ENCODE measurements around a stretch of chr20.

DNA sequence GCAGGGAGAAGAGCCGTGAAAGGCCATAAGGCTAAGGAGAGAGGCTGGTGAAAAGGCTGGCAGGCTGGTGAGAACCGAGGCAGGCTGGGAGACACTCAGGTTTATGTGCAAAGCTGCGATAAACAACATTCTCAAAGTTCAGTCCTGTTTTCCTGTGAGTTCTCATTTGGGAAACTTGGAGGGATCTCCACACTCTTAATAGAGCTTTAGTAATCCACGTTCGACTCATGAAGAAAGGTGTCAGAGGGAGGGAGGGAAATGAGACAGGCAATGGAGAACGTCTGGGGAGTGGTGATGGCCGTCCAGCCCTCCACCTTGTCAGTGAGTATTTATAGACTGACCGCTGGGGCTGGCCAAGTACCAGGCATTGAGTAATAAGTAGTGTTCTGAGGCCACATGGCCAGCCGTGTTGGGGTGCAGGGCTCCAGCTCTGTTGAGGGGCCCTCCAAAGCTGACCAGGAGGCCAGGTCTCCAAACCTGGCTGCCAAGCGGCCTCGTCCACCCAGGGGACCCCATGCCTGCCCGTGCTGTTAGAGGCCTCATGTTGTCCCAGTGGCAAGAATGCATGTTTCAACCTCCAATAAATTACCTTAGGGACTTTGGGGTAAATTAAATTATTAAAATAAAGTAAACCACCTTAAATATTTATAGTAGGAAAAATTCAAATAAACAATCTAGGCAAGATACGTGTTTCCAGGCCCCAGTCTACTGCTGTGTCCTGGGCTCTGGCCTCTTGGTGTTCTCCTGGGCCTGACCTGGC is 11.4 kb upstream of the DSN1 start:
- RRBS = no CpG with 5 or more reads among the region's 13 CpGs

DNA sequence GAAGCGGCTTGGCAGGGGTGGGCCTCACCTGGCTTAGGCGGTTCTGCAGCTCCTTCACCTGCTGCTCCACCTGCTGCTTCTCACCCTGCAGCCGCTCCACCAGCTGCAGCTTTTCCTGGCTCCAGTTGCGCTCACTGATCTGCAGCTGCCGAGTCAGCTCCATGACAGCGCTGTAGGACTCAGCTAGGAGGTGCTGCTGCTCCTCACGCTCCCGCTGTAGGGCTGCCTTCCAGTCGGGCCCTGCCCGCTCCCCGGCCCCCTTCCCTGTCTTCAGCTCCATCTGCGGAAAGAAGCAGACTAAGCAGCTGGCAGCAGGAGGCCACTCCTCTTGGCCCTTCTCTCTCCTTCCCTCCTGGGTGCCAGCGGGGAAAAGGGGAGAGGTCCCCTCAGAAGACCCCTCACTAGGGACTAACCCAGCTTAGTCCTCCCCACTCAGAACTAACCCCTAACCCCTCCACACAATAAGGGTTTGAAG is 29.3 kb upstream of the DSN1 start:
- RRBS = no CpG with 5 or more reads among the region's 13 CpGs

DNA sequence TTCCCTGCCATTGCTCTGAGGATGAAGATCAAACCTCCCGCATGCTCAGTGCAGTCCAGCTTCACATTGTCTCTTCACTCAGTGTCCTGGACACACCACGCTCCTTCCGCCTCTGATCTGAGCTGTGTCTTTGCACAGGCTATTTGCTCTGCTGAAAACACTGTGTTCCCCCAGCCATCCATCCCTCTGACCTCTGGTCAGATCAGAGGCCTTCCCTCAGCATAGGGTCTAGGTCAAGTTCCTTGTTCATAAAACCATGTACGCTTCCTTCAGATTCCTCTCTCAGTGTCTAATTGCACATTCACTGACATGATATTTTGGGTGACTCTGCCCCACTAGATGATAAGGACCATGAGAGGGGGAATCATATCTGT is 40.3 kb upstream of the DSN1 start:
- RRBS = no CpG with 5 or more reads among the region's 4 CpGs

GRCh38 chr20:36923694-36924317 is 27.7 kb downstream of the SAMHD1 start:
- RRBS = no CpG with 5 or more reads among the region's 4 CpGs

- RRBS = 2% methylated on average over 10 of the region's 33 CpGs
Measured at GRCh38 chr20:37178755-37179188, 358 bp upstream of the RPN2 start.

DNA sequence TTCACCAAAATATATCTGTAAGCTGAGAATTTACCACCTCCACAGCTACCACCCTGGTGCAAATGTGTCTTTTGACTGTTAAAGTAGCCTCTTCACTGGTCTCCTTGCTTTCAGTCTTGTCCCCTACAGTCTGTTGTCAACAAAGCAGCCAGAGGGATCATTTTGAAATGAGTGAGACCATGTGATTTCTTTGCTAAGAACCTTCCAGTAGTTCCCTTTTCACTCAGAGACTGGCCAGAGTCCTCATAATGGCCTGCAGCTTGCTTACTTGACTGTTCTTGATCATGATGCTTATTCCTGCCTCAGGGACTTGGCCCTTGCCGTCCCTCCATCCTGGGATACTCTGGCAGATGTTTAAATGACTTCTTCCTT is 4.8 kb downstream of the MANBAL start:
- RRBS = no CpG with 5 or more reads among the region's 1 CpG

DNA sequence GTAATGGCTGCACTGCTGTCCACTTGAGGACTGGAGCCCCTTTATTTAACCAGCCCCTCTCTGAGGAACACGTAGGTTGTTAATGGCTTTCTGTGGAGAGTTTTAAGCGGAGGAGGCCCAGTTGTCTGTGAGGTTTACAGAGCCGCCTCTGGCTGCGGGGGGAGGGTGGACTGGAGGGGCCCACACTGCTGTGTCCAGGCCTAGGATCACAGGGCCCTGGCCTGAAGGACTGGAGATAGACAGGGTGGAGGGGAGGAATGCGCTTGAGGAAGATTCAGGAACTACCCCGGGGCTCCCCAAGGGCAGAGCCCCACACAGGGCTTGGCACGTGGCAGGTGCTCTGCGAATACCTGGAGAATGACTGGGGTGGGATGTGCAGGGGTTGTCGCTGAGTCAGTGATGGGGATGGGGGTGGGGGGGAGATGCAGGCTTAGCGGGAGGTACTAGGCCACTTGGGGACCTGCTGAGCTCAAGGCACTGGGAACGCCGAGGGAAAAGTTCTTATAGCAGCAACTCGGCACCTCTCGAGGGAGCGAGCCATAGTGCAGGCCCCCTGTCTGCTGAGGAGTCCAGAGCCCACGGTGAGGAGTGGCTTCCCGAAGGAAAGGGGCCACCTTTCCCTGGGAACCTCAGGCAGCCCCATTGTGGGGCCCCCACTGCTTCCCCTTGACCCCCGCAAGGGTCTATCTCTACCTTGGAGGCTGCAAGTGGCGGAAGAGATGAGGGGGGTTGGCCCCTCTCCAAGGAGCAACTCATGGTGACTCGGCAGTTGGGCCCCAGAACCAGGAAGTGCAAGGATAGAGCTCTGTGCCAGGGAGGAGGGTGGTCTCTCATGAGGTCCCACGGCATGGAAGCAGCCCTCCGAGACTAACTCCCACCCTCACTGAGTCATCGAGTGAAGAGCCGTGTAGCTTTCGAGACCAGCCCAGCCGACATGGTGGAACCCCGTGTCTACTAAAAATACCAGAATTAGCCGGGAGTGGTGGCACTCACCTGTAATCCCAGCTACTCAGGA is 33.0 kb downstream of the SRC start:
- RRBS = no CpG with 5 or more reads among the region's 28 CpGs

DNA sequence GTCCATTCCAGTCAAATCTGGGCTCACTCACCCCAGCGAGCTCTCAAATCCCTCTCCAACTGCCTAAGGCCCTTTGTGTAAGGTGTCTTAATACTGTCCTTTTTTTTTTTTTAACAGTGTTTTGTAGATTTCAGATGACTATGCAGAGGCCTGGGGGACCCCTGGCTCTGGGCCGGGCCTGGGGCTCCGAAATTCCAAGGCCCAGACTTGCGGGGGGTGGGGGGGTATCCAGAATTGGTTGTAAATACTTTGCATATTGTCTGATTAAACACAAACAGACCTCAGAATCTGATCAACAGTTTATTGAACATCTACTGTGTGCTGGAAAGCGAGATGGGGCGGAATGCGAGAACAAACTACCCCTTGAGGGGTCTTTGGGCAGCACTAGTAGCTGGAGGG is 59.2 kb downstream of the SRC start:
- RRBS = no CpG with 5 or more reads among the region's 7 CpGs

- RRBS = no CpG with 5 or more reads among the region's 14 CpGs
Measured at GRCh38 chr20:37412170-37412632, 66.3 kb downstream of the SRC start.

DNA sequence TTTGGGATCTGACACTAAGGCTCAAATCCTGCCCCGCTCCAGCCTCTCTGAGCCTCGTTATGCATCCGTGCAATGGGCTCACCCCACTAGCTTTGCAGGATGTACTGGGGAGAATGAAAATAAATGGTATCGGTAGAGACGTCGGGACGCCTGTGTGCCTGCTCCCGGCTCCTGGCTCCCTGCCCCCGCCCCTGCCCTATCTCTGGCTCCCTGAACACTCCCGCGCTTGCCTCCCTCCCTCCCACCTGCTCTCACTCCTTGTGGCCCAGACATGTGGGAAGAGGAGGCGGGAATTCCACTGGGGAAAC is 13.1 kb downstream of the VSTM2L start:
- RRBS = no CpG with 5 or more reads among the region's 12 CpGs

DNA sequence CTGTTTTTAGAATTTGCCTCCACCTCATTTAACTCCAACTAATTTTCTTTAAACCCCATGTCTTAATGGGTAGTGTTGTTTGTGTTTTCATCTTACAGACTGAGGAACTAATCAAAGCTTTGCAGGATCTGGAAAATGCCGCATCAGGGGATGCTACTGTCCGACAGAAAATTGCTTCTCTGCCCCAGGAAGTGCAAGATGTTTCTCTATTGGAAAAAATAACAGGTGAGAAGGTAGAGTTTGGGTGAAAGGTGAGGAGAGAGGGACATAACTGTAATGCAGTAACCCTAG is 25.7 kb downstream of the RPRD1B start:
- RRBS = no CpG with 5 or more reads among the region's 2 CpGs

- RRBS = no CpG with 5 or more reads among the region's 22 CpGs
Measured at GRCh38 chr20:38084271-38085337, 51.1 kb downstream of the RPRD1B start.

GRCh38 chr20:38095443-38095712 is 61.8 kb downstream of the RPRD1B start:
- RRBS = no CpG with 5 or more reads among the region's 4 CpGs

DNA sequence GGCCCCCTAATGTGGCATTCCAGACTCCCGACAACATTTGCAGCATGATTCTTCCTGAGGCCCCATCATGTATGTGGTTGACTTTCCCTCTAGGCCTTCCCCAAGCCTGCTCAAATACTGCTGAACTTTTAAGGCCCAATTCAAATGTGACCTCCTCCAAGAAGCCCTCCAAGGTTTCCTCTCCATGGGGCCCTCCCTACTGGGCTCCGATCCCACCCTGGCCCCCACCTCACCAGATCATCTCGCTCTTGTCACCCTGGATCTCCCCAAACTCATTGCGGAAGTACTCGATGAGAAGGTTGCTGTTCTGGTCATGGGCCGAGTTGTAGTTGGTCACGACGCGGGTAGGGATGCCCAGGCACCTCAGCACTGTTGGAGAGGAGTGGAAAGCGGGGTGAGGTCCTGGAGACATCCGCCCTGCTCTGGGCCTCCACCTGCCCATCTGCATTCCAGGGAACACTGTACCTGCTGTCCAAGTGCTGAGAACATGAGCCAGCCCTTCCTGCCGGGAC is 23.2 kb downstream of the TGM2 start:
- RRBS = 100% methylated on average over 1 of the region's 12 CpGs

DNA sequence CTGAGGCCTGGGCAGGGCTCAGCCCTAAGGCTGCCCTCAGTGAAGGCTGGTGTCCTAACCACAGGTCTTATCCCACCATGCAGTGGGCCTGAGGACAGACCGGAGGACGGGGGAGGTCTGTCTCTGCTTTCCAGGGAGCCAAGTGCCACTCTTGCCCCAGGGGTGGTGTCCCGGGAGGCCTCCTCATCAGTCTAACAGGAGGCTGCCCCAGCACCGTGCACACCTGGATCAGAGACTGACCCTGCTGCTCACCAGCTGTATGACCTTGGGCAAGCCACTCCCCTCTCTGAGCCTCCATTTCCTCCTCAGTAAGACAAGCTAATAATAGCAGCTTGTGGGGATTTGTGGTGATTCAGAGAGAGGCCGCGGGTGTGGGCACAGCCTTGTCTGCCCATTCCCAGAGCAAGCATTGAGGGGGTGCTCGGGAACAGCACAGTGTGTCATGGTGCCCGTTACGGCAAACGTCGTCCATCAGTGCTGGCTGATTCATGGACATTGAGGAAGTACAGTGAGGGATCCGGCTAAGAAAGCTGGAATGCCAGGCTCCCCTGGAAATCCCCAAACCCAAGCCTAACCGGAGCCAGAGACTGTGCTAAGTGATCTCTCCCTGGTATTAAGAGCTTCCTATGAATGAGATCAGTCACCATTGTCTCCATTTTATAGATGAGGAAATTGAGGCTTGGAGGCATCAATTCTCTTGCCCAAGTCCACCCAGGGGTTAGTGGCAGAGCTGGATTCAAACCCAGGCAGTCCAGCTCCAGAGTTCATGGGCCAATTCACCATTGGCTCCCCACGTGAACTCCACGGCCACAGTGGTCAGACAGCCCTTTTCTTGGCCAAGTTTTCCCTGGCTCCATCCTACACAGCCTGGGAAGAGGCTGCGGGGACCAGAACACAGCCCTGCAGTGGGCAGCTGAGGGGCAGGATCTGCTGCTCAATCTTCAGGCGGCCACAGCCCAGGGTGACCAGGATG is 20.8 kb downstream of the TGM2 start:
- RRBS = 48% methylated on average over 3 of the region's 17 CpGs

- RRBS = no CpG with 5 or more reads among the region's 12 CpGs
Measured at GRCh38 chr20:38166158-38166761, 1.2 kb upstream of the TGM2 start.

DNA sequence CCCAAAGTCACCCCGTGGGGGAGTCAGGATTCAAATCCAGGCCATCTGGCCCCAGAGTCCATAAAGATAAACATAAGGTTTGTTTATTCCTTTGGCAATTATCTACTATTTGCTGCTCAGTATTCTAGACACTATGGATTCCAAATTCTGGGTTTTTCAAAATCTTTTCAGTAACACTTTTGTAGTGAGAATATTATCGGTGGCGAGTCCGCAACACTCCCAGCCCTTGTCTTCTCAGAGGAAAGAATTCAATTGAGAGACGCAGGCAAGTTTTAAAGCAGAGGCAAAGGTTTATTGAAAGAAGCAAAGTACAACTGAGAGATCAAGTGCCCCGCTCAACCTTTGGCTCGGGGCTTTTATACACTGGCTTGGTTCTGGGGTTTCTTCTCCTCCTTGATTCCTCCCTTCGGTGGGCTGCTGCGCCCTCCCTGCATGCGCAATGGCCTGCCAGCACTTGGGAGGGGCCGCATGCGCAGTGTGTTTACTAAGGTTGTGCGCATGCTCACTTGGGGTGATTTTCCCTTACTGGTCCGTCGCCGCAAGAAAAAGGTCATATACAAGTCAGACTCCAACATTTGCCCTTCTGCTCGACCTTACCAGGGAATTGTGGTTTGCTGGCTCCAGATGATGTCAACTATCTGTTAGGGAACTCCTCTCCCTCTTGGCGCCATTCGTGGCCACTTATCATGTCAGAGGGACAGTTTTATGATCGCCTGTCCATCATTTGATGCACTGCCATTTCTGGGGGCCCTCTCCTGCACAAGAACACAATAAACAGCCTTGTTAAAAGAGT is 3.1 kb upstream of the LBP start:
- RRBS = no CpG with 5 or more reads among the region's 20 CpGs

GRCh38 chr20:38357579-38358005 is 11.3 kb downstream of the LBP start:
- RRBS = no CpG with 5 or more reads among the region's 7 CpGs

DNA sequence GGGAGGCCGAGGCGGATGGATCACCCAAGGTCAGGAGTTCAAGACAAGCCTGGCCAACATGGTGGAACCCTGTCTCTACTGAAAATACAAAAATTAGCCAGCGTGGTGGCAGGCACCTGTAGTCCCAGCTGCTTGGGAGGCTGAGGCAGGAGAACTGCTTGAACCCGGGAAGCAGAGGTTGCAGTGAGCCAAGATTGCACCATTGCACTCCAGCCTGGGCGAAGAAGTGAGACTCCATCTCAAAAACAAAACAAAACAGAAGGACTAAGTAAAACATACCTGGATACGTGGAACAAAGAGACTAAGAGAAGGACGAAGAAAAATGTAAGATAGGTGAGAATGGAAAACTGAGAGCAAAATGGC is 21.6 kb upstream of the ADIG start:
- RRBS = no CpG with 5 or more reads among the region's 7 CpGs

- RRBS = no CpG with 5 or more reads among the region's 7 CpGs
Measured at GRCh38 chr20:38601057-38601514, 20.1 kb downstream of the ADIG start.

All from GM12891 (cell line).